ENCODE data around the gene SEMA5A.

- PRO-cap, 4 experiments, result no peak in any of the 4 experiments
- RAMPAGE, long total RNA, 4 experiments, result no peak in any of the 4 experiments
Observed at GRCh38 chr5:6377466-6377847, 890 bp downstream of the MED10 start.

DNA sequence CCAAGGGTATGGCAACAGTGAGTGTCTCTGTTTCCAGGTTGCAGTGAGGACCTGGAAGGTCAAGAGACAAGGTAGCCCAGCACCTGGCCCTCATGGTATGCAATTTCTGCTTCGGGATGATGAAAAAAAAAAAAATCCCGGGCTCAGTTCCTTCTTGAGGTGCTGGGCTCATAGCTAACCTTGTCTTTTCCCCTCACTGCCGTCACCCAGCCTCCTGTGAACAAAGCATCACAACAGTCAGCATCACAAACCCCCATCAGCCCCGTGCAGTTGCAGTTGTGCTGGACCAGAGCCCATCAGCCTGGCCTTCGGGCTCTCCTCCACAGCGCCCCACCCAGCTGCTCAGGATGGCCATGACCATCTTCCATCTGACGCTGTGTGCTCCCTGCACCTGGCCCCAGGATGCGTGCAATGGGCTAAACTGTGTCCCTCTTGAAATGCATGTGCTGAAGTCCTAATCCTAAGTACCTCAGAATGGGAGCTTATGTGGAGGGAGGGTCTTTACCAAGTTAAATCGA, 48.2 kb downstream of the NSUN2 start:
- PRO-cap, 4 experiments, result no peak in any of the 4 experiments
- RAMPAGE, long total RNA, 4 experiments, result no peak in any of the 4 experiments

DNA sequence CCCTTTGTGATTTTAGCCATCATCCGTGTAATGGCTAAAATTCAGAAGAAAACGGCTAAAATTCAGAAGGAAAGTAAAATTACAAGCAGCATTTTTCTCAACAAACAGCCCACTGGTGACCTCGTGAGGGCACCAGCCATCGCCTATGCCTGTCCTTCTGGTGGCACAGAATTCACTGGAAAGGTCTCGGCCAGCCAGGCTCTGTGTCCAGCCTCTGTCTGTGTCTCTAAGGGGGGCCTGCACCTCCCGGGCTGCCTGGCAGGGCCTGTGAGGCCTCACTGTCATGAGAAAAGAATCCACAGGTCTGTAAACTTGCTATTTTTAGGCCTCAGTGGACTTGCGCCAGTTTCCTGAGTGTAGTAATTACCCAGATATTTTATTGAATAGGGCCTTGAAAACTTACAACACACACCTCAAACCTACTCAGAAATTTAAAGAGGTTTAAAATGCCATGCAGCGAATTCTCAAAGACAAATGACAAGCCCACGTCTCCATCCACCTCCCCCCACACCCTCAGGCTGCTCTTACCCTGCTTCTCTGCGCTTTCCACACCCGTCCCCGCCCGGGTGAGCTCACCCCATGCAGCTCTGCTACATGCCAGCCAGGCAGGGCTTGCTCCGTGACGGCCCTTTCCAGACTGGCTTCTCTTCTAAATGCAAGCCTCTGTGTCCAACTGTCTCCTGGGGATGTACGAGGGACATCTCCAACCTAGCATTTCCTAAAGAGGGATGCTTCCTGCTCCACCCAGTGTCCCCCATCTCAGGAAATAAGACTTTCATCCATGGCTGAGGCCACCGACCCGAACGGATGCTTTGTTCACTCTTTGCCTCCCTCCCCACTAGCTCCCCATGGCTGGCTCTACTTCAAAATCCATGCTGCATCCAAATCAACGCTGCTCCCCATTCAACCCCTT, 8.8 kb upstream of the TENT4A start:
- PRO-cap, 4 experiments, result no peak in any of the 4 experiments
- RAMPAGE, long total RNA, 4 experiments, result no peak in any of the 4 experiments

- PRO-cap, 4 experiments, result no peak in any of the 4 experiments
- RAMPAGE, long total RNA, 4 experiments, result no peak in any of the 4 experiments
Observed at GRCh38 chr5:6759293-6759916, 46.2 kb downstream of the TENT4A start.

DNA sequence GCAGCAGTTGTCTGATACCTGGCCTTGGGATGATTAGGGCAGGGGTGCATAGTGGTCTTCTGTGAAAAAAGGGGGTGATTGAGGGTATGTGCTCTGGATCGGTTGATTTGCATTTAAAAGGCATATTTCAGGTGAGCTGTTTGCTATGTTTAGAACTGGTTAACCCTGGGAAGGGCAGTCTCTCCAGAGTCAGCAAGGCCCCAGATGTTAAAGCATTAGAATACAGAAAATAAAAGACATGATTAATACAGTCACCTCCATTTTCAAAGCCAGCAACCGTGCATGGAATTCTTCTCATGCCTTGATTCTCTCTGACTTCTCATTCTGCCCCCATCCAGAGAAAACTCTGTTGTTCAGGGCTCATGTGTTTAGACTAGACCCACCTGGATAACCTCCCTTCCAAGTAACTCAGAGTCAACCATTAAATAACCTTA, 176.1 kb downstream of the TENT4A start:
- PRO-cap, 4 experiments, result no peak in any of the 4 experiments
- RAMPAGE, long total RNA, 4 experiments, result no peak in any of the 4 experiments

DNA sequence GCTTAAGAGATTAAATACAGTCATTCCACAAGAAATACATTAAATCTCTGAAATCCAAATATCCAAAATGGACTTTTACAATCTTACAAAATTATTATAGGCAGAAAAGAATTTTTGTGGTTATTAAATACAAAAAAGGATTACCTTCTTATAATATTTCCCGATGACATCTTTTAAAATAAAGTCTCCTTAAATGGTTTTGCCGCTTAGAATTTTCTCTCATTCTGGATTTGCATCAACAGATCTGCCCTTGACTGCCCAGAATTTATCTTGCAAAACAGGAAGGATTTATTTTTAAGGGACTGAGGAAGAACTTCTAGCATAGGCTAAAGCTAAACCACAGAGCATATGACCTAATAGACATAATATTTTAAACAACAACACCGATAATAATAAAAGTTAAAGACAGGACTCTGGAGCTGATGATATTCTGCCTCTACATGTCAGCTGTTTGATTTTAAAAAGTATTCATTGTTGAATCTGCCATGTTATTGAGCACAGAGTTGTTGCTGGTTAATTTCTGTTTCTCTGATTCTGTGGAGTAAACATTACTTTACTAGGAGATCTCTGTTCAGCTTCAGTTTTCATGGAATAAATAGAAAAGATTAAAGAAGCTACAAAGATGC, 145.3 kb upstream of the ADCY2 start:
- PRO-cap, 4 experiments, result no peak in any of the 4 experiments
- RAMPAGE, long total RNA, 4 experiments, result no peak in any of the 4 experiments

DNA sequence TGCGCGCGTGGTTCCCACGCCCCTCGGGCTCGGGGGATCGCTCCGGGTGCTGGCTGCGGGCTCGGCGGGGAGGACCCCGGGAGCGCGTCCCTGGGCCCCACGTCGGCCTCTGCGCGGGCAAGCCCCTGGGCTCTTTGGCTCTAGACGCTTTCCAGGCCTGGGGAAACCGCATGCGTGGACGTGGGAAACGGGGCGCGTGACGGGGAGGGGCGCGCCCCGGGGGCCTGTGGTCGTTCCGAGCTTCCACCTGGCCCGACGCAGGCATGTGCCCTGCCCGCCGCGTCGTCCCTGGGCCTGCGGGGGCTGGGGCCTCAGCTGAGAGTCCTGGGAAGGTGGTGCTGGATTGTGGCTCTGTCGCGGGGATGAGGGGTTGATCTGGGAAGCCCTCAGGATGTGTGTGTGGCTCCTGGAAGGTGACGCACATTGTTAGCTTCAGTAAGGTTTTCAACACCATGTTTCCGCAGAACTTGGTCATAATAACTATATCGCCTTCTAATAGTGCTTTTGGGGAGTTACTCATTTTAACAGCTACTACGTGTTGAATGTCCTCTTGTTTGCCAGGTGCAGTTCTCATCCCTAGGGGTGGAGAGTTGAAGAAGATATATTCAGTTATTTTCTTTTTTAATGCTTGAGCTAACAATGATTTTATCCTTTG, 589.0 kb downstream of the MTRR start:
- PRO-cap, 4 experiments, result peak in 1 of 4 experiments; most common minus-strand start position 364 of the sequence (in 1)
- RAMPAGE, long total RNA, 4 experiments, result no peak in any of the 4 experiments

DNA sequence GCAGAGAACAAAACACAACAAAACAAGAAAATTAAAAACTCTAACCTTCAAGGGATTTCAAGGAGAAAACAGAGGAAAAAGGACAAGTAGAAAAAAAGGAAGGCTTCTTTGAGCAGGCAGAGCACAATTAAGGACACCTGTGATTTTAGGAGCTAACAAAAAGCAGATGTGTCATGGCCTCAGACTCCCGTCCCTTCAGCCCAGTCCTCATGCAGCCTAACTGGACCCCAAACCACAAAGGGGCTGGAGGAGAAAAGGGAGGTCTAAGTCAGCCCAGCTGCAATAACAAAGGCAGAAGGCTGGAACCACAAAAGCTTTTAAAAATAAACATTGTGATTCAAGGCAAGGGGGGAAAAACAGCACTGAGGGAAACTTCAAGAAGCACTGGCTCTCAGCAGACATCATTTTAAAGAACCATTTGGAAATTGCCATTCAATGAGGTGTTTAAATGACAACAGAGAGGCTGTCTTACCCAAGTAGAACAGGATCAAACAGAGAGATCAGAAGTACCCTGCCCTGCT, 89.4 kb downstream of the SEMA5A start:
- PRO-cap, 4 experiments, result no peak in any of the 4 experiments
- RAMPAGE, long total RNA, 4 experiments, result no peak in any of the 4 experiments

DNA sequence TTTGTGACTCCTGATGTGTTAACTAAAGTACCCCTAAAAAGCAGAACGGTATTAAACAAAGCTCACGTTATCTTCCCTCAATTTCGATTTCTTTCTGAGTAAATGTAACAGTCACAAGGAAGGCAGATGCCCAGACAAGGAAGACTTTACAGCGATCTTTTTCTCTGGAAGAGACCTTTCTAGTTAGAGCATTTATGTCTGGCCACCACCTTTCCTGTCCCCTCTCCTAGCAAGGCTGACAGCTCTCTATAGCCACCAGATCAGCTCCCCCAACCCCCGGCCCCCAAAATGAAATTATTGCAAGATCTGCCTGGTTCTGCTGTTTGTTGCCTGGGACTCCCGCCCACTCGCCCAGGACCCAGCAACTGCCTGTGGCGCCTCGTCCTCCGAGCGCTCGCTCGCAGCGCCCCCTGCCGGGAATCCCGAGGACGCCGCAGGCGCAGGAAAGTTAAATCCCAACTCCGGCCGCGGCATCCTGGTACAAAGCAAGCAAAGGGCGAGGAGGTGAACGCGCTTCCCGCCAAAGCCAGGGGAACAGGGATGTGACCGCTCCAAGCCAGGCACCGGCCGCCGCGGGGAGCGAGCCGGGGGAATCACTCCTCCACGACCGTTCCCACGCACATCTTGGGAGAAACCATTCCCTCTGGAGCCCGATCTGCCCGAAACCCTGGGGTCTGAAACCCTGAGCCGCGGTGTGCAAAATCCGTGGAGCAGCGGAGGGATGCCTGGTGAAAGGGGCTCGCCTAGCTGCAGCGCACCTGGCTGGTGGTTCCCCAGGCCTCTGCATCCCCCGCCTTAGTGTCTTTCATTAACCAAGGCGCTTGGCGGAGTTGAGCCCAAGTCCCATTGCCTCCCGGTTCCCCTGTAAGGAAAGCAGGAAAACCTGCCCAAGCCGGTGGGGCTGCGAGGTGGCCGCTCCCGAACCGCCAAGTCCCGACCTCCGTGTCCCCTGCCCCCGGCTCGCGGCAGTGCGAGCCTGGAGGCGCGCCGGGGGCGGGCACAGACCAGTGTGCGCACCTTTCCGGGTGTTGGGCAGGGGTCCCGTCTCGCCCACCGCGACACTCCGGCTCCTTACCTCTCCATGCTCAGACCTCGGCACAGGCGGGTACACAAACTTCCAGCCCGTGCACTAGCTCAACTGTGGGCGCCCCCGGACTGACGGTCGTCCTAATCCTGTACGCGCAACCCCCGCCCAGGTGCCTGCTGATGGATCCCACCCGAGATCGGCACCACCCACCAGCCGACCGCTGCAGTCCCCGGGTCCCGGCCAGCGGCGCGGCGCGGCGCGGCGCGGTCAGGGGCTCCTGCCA, 1.2 kb downstream of the SEMA5A start:
- PRO-cap, 4 experiments, result peak in 4 of 4 experiments; most common plus-strand start position 494 of the sequence (in 1); most common minus-strand start position 349 of the sequence (in 4)
- RAMPAGE, long total RNA, 4 experiments, result no peak in any of the 4 experiments

- PRO-cap, 4 experiments, result peak in 4 of 4 experiments; most common plus-strand start chr5:9546215 (in 3); most common minus-strand start chr5:9546075 (in 4)
- RAMPAGE, long total RNA, 4 experiments, result start-site peak on the plus strand in 4 of 4 experiments, at chr5:9546276-9546347 at its widest, 13 to 30 reads per replicate
Observed at GRCh38 chr5:9545923-9547058, at the start of gene SEMA5A. TSS of gene SEMA5A (minus strand) at chr5:9546075.

- PRO-cap, 4 experiments, result no peak in any of the 4 experiments
- RAMPAGE, long total RNA, 4 experiments, result no peak in any of the 4 experiments
Observed at GRCh38 chr5:10353412-10353529, 224 bp upstream of the MARCHF6 start.

GRCh38 chr5:10533104-10533625, 30.7 kb upstream of the ANKRD33B start:
- PRO-cap, 4 experiments, result no peak in any of the 4 experiments
- RAMPAGE, long total RNA, 4 experiments, result no peak in any of the 4 experiments

DNA sequence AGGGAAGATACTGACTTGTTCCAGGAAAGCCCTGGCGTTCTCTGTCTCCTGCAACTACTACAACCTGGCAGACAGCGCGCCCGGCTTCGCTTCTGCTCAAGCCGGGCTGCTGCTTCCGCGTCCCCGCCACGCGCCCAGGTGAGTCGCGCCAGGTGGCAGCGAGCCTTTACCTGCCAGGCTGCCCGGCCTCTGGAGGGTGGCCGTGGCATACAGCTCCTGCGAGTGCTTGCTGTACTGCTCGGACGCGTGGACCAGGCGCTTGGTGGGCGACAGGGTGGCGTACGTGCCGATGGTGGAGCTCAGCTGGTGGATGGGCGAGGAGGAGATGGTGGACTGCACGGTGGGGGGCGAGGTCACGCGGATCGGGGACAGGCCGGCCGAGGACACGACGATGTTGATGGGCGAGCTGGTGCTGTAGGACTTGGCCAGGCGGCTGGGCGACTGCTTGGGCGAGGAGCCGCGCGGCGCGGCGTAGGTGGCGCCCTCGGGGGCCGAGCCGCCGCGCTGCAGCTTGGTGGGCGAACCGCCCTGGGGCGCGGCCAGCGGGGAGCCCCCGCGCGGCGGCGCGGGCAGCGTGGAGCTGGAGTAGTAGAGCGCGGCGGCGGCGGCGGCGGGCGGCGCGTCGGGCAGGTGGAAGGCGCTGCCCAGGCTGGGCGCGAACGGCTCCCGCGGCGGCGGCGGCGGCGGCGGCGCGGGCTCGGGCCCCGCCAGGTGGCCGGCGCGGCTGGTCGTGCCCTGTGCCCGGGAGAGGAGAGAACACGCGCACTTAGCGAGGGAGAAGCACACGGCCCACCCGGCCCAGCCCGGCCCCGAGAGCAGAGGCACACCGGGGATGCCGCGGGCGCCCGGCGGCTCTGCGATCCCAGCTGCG, 519.5 kb downstream of the CTNND2 start:
- PRO-cap, 4 experiments, result no peak in any of the 4 experiments
- RAMPAGE, long total RNA, 4 experiments, result no peak in any of the 4 experiments

- PRO-cap, 4 experiments, result no peak in any of the 4 experiments
- RAMPAGE, long total RNA, 4 experiments, result no peak in any of the 4 experiments
Observed at GRCh38 chr5:12597431-12597630, 693.1 kb upstream of the CTNND2 start.

DNA sequence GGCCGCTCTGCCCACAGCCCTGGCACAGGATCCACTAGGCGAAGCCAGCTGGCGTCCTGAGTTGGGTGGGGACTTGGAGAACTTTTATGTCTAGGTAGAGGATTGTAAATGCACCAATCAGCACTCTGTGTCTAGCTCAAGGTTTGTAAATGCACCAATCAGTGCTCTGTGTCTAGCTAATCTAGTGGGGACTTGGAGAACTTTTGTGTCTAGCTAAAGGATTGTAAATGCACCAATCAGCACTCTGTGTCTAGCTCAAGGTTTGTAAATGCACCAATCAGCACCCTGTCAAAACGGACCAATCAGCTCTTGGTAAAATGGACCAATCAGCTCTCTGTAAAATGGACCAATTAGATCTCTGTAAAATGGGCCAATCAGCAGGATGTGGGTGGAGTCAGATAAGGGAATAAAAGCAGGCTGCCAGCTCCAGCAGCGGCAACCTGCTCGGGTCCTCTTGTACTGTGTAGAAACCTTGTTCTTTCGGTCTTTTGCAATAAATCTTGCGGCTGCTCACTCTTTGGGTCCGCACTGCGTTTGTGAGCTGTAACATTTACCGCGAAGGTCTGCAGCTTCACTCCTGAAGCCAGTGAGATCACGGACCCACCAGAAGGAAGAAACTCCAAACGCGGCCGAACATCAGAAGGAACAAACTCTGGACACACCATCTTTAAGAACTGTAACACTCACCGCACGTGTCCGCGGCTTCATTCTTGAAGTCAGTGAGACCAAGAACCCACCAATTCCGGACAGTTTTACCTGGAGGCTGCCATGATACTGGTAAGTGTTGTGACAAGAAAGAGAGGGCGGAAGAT, 758.3 kb upstream of the CTNND2 start:
- PRO-cap, 4 experiments, result no peak in any of the 4 experiments
- RAMPAGE, long total RNA, 4 experiments, result no peak in any of the 4 experiments

DNA sequence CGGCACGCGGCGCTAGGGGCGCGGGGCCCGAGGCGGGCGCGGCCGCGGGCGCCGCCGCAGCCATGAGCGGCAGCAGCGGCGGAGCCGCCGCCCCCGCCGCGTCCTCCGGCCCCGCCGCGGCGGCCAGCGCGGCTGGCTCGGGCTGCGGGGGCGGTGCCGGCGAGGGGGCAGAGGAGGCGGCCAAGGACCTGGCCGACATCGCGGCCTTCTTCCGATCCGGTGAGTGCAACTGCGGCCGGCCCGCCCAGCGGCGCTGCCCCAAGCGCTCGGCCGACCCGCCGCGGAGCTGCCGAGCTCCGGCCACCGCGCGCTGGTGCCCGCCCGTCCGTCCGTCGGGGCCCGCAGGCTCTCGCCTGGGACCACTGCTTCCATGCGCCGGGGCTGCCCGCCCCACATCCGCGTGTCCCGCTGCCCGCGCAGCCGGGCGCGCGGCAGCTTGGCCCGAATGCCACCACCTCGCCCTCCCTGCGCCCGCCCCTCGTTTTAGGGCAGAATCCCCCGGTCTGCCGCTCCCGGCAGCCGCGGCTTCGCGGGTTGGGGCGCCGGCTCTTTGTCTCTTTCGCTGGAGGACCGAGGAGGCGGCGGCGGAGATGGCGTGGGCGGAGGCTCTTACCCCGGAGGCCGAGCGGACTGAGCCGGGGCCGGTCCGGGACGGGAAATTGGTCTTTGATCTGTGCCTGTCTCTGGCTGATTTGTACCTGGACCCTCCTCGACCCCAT, 681 bp downstream of the TRIO start:
- PRO-cap, 4 experiments, result peak in 4 of 4 experiments; most common plus-strand start position 222 of the sequence (in 4); most common minus-strand start position 64 of the sequence (in 2)
- RAMPAGE, long total RNA, 4 experiments, result no peak in any of the 4 experiments

DNA sequence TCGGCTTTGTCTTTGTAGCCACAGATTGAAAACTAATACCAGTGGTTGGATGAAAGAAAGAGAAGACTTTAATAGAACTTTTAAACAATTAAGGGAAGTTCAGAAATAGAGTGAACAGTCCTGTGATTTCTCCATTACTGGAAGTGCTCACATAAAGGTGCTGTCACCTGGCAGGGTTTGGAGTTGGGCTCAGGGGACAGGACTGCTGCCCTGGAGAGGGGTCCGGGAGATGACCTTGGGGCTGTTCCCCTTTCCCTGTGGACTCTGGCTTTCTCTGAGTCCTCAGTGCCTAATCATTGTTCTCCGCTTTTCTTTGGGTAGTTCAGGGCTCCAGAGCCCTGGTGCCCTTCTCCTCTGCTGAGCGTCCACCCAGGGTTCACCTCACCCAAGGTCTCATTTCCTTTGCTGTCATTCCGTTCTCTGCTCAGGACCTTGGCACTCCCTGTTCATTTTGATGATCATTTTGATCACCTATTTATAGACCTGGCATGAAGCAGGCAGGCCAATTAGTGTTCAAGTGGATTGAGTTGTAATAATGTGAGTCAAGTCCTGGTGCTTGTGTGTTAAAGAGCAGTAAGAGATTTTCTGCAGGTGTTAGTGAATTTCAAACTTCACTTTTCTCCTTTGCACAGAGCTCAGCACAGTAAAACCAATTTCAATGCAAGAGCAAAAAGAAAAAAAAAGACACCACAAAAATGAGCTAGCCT, 3.5 kb downstream of the TRIO start:
- PRO-cap, 4 experiments, result no peak in any of the 4 experiments
- RAMPAGE, long total RNA, 4 experiments, result no peak in any of the 4 experiments

- PRO-cap, 4 experiments, result no peak in any of the 4 experiments
- RAMPAGE, long total RNA, 4 experiments, result no peak in any of the 4 experiments
Observed at GRCh38 chr5:14156396-14157496, 13.6 kb downstream of the TRIO start.

- PRO-cap, 4 experiments, result no peak in any of the 4 experiments
- RAMPAGE, long total RNA, 4 experiments, result no peak in any of the 4 experiments
Observed at GRCh38 chr5:14176695-14177767, 33.9 kb downstream of the TRIO start.

DNA sequence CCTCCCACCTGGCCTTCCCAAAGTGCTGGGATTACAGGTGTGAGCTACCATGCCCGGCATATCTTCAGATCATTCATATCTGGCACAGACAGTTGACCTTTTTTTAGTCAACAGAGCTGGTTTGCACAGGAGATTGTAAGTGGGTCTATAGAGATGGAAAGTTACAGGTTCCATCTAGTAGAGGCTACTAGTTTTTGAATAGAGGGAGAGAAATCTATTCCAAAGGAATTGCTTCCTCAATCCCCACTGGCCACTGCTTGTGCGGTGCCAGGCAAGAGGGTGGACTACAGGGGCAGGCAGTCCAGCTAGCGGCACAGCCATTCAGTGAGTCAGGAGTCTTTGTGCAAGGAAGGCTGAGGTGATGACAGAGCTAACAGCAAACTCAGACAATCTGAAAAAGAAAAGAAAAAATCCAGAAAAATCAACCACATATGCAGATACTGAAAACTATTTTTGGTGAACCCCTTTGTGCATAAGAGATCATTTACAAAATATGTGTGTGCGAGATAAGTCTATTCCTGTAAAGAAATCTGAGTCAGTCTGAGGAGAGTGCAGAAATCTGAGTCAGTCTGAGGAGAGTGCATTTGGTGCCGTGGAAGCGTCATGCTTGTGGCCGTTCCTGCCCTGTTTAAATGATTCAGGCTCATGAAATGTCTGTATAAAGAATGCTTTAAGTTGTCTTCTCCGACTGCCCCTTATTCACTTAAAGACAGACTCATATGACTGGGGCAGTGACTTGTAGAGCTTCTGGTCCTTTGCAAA, 47.0 kb downstream of the TRIO start:
- PRO-cap, 4 experiments, result no peak in any of the 4 experiments
- RAMPAGE, long total RNA, 4 experiments, result no peak in any of the 4 experiments

Measured in spleen (tissue), 7 donors.